Neural progenitor cell (in vitro differentiated cells): ENCODE measurements around a stretch of chr11.

DNA sequence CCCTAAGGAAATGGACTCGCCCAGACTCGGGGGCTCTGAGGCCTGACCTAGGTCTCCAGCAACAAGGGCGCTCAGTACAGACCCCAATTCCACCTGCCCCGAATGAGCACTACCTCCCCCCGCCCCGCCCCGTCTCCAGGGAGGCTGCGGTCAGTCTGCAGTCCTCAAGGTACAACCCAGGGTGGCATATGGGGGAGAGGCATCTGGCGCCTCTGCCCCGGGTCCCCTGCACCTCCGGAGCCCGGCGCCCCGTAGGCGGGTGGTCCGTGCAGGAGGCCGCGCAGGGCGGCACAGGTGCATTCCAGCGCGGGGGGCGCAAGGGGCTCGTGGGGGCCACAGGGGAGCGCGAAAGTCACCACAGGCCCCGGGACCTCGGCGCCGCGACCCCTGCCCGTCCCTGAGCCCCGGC lies 354 bp downstream of the CTSD start:
- RAMPAGE, long total RNA: no peak

GRCh38 chr11:1830015-1830578 lies 4.7 kb upstream of the SYT8 start:
- RAMPAGE, long total RNA: no peak

- RAMPAGE, long total RNA: no peak
These were observed 3.8 kb downstream of the TNNI2 start for GRCh38 chr11:1842444-1843093.

DNA sequence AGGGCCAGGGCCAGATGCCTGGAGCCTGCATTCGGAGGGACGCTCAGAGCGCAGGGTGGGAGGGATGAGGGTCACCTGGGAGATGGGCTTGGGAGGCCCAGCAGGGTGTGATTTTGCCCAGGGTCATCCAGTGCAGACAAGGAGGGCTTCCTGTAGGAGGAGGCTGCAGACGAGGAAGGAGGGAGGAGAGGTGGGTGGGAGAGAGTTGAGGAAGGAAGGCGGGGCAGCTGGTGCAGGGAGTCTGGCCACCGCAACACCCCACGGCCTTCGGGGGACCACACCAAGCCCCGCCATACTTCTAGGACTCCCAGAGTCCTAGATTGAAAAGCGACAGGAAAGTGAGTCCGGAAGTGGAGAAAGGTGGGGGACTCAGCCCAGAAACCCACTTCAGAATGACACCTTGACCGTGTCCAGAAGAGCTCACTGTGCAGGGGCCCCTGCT lies 10.5 kb downstream of the TNNT3 start:
- RAMPAGE, long total RNA: no peak

- RAMPAGE, long total RNA: no peak
These were observed 12.5 kb downstream of the TNNT3 start for GRCh38 chr11:1931937-1932526.

GRCh38 chr11:1938988-1939535 lies 8.1 kb upstream of the MRPL23 start:
- RAMPAGE, long total RNA: no peak

GRCh38 chr11:2131516-2132433 lies 7.4 kb downstream of the IGF2 start:
- RAMPAGE, long total RNA: no peak

- RAMPAGE, long total RNA: no peak
These were observed 21.7 kb upstream of the TH start for GRCh38 chr11:2193139-2193840.

DNA sequence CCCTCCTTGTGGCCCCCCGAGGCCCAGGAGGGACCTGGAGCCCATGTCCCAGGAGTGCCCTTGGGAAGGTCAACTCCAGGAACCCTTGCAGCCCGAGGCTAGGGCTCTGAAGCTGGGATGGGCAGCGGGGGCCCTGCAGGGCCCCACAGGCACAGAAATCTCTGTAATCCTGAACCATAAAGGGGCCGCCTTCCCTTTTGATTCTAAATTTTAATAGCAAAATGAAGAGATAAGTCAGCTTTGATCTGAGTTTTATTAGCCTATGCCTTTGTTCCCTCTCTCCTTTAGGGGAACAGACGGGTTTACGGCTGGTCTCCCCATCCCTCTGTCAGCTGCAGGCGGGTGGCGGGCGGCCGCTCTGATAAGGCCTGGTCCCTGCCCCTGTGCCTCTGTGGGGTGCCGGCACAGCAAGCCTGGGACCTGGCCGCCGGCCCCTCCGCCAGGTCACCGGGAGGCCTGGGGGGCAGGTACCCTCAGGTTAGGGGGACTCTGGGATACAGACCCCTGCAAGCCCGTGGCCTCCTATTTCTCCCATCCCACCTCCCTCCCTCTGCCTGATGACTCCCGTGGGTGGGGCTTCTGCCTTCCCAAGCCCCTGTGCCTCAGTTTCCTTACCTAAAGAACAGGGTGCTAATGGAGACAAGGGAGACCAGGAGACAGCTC lies 31.7 kb upstream of the TH start:
- RAMPAGE, long total RNA: no peak

DNA sequence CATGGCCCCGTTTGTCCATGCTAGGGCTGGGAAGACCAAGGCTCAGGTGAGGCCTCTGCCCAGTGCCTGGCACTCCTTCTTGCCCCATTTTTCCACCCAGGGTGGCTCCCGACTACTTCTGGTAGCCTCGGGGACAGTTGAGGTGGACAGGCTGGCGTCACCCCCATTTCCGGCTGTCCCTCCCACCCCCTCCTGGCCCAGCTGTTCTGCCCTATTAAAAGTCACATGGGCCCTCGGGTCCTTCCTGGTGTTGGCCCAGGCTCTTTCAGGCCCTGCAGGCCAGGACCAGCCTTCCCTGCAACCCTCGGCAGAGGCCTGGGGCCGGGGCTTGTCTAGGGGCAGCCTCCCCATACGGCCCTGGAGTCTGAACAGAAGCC lies 9.5 kb downstream of the CD81 start:
- RAMPAGE, long total RNA: no peak

GRCh38 chr11:2533623-2534222 lies 88.9 kb downstream of the KCNQ1 start:
- RAMPAGE, long total RNA: no peak

GRCh38 chr11:2805458-2806137 lies 80.0 kb downstream of the CDKN1C start:
- RAMPAGE, long total RNA: no peak

DNA sequence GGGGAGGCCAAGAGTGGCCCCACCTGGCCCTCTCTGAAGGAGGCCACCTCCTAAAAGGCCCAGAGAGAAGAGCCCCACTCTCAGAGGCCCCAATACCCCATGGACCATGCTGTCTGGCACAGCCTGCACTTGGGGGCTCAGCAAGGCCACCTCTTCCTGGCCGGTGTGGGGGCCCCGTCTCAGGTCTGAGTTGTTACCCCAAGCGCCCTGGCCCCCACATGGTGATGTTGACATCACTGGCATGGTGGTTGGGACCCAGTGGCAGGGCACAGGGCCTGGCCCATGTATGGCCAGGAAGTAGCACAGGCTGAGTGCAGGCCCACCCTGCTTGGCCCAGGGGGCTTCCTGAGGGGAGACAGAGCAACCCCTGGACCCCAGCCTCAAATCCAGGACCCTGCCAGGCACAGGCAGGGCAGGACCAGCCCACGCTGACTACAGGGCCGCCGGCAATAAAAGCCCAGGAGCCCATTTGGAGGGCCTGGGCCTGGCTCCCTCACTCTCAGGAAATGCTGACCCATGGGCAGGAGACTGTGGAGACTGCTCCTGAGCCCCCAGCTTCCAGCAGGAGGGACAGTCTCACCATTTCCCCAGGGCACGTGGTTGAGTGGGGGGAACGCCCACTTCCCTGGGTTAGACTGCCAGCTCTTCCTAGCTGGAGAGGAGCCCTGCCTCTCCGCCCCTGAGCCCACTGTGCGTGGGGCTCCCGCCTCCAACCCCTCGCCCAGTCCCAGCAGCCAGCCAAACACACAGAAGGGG lies 37.4 kb downstream of the CDKN1C start:
- RAMPAGE, long total RNA: no peak

- RAMPAGE, long total RNA: no peak
These were observed 3.8 kb downstream of the CDKN1C start for GRCh38 chr11:2881617-2882408.

DNA sequence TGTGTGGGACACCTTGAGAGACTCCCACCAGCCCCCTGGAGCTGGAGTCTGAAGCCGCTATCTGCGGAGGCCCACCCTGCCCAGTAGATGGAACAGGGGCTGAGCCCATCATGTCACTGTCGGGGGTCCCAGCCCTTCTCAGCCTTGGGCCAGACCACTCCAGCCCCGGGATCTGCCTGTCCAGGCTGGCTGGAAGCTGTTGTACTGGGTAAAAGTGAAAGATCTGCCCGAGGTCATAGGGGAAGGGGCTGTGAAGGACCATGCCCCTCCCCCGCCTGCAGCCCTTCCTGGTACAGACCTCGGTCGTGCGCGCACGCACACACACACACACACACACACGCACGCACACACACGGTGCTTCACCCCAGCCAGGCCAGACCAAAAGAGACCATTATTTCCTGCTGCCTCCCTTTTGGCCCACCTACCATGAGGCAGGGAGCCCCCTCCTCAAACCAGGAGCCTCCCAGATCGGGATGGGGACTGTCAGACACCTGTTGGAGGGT lies 1.0 kb upstream of the CDKN1C start:
- RAMPAGE, long total RNA: no peak

- RAMPAGE, long total RNA: no peak
These were observed 5.5 kb downstream of the PHLDA2 start for GRCh38 chr11:2923778-2924147.

DNA sequence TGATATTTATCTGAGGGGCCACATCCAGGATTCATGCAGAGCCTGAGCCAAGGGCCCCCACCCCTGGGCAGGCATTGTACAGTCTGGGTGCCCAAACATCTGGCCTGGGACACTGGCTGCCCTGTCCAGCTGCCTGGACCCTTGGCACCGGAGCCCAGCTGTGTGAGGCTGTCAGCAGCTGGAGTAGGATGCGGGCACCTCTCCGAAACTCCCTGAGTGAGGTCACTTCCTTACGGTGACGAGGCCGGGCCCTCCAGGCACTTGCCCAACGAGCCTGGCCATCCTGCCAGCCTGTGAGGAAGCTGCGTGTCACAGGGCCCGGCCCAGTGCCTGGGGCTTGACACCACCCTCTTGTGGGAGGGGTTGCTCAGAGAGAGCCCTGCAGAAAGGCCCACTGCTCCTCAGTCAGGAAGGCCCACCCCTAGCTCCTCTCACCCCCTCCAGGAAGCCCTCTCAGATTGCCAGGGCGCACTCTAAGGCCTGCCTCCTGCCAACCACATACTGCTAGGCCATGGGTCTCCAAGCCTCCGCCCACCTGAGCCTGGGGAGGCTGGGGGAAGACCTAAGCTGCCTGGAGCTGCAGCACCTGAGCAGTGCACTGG lies 4.2 kb upstream of the PHLDA2 start:
- RAMPAGE, long total RNA: no peak

GRCh38 chr11:3021967-3022265 lies 29.8 kb upstream of the NAP1L4 start:
- RAMPAGE, long total RNA: no peak

GRCh38 chr11:3072742-3073568 lies 15.7 kb upstream of the CARS1 start:
- RAMPAGE, long total RNA: no peak

GRCh38 chr11:3130706-3131000 lies 34.5 kb downstream of the OSBPL5 start:
- RAMPAGE, long total RNA: no peak